ENCODE results near the gene GDNF.

- PRO-cap = no peak
- RAMPAGE, long total RNA, 2 experiments = no peak in any of the 2 experiments
Observed at GRCh38 chr5:35618564-35619031, 935 bp downstream of the SPEF2 start.

GRCh38 chr5:35676823-35677022 is 59.1 kb downstream of the SPEF2 start:
- PRO-cap = no peak
- RAMPAGE, long total RNA, 2 experiments = no peak in any of the 2 experiments

DNA sequence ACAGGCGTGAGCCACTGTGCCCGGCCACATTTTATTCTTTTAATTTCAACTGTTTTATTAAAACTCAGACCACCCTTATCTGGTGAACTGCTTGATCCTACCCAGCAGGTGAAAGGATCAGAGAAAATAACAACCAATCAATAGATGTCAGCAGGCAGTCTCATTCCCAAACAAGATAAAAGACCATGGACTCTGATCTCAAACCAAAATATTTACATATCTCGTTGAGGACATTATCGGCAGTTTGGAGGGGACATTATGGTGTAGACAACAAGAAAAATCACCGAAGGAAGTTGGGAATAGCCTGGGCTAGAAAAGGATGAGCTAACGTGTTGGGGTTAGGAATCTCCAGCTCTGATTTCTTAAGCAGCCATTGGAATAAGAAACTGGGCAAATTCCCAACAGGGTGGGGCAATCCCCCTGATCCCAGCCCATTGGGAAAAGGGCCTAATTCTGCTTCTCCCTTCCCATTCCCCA is 101.6 kb upstream of the RANBP3L start:
- PRO-cap = no peak
- RAMPAGE, long total RNA, 2 experiments = no peak in any of the 2 experiments

DNA sequence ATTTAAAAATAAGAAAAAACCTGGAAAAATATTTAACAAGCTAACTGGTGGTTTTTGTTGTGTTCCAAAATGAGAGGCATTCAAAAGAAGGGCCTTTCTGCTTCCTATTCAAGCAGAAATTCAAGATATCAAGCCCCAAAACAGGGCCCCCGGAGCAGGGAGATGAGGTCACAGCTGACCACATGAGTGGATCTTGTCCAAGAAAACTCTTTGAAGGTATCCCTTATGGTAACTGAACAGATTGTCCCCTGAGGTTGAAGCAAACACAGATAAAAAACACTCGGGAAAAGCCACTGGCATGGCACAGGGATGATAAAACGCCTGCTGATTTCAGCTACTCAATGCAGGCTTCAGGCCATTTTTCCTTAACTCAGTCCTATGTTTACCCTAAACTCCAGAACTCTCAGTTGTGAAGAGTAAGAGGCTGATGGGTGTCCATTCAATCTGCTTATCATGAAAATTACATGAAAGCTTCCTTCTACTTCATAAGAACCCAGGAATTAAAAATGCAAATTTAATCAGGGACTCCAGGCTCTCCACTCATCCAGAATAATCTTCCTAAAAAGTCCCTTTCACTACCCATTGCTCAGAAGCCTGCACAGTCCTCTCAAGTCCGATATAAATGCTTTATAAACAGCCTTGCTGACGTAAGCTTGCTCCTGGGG is 36.0 kb upstream of the SLC1A3 start:
- PRO-cap = no peak
- RAMPAGE, long total RNA, 2 experiments = no peak in any of the 2 experiments

DNA sequence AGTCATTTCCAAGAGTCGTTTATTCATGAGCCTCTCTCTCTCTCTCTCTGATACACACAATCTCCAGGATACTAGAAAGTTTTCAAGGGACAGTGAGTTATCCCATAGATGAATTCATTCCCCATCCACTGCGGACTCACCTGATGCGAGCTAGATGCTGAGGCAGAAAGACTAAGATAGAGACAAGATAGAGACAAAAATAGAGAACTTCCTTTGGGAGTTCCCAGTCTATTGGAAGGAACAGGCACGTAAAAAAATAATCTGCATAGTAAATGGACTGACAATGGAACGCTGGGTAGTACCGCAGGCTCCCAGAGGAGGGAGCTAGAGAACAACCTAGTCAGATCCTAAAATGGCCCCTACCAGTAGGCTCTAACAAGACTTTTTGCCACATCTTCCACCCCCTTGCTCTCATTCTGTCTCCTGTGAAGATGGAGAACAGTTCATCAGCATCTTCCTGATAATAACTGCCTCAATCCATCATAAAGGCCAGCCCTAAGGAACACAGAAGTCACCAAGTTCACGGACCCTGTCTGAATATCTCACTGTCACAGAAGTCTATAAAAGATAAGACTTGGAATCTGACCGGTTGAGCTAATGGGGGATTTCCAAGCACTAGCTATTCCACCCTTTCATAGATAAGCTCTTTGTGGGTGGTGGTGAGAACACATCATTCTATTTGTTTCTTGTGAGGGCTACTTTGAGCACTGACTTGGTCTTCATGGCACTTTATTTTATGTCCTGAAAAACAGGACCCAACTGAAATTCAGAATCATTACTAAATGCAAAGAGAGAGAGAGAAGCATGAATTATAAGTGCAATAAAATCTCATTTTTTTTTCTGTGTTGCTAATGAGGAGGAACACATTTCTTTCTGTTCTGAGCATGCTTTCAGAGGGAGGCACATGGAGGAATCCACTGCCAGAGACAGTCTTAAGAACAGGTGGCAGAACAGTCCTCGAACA is 133.4 kb downstream of the SLC1A3 start:
- PRO-cap = no peak
- RAMPAGE, long total RNA, 2 experiments = no peak in any of the 2 experiments

DNA sequence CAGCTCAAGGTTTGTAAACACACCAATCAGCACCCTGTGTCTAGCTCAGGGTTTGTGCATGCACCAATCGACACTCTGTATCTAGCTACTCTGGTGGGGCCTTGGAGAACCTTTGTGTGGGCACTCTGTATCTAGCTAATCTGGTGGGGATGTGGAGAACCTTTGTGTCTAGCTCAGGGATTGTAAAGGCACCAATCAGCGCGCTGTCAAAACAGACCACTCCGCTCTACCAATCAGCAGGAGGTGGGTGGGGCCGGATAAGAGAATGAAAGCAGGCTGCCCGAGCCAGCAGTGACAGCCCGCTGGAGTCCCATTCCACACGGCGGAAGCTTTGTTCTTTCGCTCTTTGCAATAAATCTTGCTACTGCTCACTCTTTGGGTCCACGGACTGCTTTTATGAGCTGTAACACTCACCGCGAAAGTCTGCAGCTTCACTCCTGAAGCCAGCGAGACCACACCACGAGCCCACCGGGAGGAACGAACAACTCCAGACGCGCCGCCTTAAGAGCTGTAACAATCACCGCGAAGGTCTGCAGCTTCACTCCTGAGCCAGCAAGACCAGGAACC is 93.4 kb upstream of the NIPBL start:
- PRO-cap = no peak
- RAMPAGE, long total RNA, 2 experiments = no peak in any of the 2 experiments

DNA sequence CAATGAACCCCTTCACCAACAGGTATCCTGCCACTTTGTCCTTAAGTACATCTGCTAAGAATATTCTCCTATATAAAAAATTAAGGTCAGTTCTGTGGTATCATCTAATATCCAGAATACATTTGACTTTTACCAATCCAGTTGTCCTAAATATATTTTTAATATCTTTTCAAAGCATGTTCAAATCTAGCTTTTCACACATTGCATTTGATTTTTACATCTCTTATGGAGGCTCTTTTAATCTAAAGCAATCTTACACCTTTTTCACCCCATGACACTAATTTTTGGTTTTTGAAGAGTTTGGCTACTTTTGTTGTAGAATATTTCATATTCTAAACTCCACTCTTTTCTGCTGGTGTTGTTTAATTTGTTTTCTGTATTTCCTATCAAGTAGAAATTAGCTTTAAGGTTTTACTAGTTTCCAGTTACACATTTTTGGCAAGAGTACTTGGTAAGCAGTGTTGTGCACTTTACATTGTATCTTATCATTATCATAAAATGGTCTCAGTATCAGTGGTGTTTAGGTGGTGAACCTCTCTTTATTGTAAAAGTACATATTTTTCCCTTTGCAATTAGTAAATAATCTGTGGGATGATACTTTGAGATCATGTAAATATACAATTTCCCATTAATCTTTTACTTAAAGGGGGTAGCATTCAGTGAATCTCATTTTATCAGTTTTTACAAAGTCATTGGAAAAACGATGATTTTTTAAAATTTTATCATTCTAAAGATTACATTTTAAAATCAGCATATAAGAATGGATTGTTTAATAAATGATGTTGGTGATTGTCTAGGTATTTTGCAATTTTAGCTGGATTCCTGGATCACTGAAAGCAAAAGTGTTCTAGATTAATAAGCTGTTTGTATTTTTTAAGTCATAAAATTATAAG is 89.7 kb downstream of the NIPBL start:
- PRO-cap = no peak
- RAMPAGE, long total RNA, 2 experiments = no peak in any of the 2 experiments

DNA sequence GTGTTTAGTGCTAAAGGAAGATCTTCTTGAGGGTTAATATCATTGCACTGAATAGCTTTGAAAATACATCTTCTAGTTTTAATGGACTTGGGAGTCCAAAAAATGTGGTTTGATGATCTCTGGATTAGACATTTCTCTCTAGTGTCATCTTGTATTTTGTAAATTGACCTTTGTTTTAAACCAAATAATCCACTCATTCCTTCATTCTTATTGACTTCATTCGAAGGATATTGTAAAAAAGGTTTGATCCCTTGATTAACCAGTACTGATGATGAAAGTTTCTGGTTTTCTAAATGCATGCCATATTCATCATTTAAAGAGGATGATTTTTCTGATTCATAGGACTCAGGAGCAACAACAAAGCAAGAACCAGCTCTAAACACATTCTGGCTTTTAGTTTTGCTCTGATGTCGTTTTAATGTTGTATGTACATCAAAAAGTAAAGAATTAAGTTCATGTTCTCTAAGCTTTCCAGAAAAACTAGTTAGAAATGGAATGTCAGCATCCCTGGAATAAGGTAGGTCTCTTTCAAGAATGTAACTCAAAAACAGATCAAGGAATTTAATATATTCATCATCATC is 66.1 kb downstream of the CPLANE1 start:
- PRO-cap = no peak
- RAMPAGE, long total RNA, 2 experiments = no peak in any of the 2 experiments

DNA sequence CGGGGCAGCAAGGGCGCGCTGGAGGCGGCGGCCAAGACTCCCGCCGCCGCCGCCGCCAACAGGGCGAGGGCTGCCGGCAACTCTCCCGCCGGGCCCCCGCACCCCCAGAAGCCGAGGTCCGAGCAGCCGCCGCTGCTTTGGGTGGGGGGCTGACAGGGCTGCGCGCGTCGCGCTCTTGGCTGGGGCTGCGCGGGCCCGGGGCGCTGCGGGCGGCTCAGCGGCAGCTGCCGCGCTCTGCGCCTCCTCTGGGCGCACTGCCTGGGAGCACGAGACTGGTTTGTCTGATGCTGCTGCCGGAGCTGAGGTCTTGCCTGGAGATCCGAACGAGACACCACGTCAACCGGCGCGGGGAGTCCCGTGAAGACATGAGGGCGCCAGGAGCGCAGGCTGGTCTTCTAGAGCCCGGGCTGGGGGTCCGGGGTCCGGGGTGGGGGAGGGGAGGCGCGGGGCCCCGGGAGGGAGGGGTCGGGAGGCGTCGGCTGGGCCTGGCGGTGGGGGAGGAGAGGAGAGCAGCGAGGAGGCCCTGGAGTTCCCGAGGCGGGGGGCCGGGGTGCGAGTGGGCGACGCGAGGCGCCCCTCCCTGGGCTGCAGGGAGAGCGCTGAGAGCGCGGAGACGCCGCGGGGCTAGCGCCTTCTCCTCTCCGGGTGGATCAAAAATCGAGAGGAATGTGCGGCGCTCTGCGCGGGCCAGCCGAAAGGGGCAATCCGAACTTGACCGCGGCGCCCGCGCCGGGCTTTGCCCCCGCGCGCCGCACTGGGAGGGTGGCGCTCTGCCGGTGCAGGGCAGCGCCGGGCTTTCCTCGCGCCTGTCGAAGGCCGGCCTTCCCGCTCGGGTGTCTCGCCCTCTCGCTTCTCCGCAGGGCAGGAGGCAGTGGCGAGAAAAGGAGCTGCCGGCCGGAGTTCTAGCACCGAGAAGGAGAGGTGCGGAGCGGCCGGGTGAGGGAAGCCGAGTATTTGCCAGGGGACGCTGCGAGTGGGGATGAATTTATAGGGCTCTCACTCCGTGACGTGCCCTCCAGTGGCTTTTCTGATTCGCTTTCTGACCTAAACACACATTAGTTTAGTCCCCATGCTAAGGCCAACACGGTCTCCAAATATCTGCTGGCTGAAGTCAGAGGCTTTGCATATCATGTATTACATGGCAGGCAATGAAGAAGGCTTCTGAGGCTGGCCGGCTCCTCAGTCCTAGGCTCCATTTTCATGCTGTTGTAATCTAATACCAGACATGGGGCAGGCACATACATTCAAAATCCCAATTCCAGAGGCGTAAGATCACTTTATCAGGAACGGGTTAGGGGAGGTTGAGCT is at the start of gene GDNF:
TSS of gene GDNF (minus strand) at position 389 of the 1,308 bp plus-strand sequence.
- PRO-cap = unidirectional peak, minus-strand start at position 256 of the sequence
- RAMPAGE, long total RNA, 2 experiments = no peak in any of the 2 experiments

- PRO-cap = no peak
- RAMPAGE, long total RNA, 2 experiments = no peak in any of the 2 experiments
Observed at GRCh38 chr5:38809808-38810109, 36.1 kb upstream of the OSMR start.

- PRO-cap = no peak
- RAMPAGE, long total RNA, 2 experiments = no peak in any of the 2 experiments
Observed at GRCh38 chr5:38881479-38881827, 35.6 kb downstream of the OSMR start.

- PRO-cap = no peak
- RAMPAGE, long total RNA, 2 experiments = no peak in any of the 2 experiments
Observed at GRCh38 chr5:38892602-38893445, 47.0 kb downstream of the OSMR start.

DNA sequence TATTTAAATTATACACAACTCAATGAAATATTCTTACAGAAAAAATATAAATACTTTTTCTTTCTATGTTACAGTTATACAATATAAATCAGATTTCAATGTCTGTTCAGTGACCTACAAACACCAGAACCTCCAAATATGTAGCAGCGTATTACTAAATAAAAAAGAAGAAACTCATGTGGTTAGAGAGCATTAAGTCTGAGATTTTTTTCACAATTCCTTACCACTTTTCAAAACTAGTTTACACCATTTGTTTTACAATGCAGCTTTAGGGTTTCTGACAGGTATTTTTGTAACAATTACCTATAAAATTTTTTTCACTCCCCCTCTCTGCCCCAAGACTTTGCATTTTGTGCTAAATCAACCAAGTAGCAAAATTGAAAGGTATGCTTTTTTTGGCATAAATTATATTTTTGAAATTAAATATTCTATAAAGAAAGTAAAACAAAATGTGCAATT is 92.3 kb downstream of the OSMR start:
- PRO-cap = no peak
- RAMPAGE, long total RNA, 2 experiments = no peak in any of the 2 experiments

- PRO-cap = no peak
- RAMPAGE, long total RNA, 2 experiments = no peak in any of the 2 experiments
Observed at GRCh38 chr5:38940232-38941377, 94.8 kb downstream of the OSMR start.

DNA sequence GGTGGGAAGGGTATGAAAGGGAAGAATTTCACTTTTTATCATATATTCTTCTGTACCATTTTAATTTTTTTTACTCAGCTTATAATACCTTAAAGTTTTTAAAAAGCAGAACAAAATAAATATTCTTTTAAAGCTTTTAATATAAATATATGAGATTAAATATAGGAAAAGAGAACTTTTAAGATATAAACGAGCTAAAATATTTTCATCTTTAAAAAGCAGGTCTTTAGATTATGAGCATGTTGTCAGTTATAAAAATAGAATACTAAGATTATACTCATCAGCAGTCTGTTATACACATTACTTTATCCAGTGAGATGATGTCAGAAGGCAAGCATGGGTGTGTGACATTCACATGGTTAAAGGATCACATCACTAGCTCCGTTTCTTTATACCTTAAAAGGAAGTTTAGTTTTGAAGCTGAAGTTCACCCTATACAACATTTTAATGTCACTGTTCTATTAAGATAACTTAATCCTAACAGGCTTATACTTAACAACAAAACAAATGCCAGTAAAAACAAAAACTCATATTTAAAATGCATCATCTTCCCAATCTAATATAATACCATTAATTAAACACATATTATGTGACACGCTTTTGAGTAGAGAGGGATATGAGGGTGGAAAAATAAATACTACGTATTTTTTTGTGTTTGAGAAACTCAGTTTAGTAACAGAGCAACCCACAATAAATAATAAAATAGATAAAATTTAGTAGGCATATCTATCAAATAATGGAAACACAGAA is 59.6 kb downstream of the RICTOR start:
- PRO-cap = no peak
- RAMPAGE, long total RNA, 2 experiments = no peak in any of the 2 experiments

- PRO-cap = no peak
- RAMPAGE, long total RNA, 2 experiments = no peak in any of the 2 experiments
Observed at GRCh38 chr5:39015551-39016359, 58.4 kb downstream of the RICTOR start.

DNA sequence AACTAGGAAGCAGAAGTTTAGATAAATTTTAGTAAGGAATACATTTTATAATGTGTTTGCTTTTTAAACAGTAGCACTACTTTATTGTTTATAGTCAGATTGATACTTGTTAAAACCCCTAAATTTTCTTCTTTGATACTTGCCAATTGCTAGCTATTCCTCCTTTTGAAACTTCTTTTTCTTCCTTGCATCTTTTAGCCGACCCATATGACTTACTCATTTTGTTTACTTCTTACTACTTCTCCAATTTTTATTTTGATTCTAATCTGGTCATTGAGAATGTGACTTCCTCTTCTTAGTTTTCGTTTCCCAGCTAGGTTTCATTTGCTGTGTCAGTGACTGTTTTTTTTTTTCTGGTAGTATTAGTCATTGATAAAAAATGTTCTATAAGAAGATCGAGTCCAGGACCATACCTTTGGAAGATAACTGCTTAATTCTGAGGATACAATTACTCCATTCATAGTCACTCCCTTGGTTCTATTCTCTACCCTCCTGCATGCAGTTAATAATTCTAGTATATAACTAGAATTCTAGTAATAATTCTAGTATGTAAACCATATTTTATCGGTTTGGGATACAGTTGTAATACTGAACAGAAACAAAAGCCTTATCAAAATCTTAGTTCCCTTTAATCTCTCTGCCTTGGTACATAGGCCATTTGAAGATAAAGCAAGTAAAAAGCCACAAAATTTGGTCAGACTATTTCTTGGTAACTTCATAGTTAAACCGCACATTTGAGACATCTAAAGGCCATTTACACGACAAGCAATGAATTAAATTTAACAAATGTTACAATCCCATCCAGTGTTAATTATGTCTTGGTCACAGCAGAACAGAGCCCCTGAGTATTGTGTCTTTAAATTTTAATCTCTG is 2.9 kb upstream of the RICTOR start:
- PRO-cap = no peak
- RAMPAGE, long total RNA, 2 experiments = no peak in any of the 2 experiments

DNA sequence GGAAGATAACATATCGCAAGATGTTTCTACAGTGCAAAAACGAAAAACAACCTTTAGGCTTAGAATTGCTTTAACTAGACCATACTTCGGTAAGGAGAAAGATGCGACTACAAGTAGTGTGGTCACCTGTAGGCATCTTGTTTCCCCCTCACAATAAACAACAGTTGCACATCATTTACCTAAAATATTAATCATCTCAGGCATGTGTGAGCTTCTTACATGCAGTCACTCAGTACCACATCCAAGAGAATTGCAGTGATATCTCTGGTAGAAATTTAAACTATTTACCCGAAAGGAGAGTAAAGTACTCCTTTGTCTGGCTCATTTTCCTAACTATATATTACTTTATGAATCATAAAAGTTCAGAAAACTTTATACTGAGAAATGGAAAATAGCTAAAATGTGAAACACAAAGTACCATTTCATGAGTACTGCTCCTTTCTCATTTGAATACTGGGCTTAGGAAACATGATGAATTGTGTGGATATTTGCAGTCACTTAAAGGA is 18.6 kb downstream of the FYB1 start:
- PRO-cap = no peak
- RAMPAGE, long total RNA, 2 experiments = no peak in any of the 2 experiments

DNA sequence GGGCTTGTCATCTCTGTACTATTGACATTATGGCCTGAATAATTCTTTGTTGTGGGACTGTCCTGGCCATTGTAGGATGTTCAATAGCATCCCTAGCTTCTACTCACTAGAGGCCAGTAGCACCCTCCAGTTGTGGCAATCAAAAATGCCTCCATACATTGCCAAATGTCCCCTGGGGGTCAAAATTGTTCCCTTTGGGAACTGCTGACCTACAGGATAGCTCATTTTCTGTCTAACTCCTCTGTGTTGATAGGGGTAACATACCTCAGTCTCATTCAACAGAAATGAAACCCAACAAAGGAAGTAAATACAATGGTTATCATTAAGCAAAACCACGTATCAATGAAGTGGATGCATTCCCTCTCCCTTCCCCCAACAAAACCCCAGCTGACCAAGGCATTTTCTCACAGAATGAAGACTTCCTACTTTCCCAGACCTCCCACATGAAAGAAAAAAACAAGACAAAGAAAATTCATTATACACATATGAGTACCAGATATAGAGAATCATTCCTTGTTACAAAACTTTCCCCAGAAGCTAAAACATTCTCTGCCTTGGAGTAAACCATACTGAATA is 18.0 kb downstream of the FYB1 start:
- PRO-cap = no peak
- RAMPAGE, long total RNA, 2 experiments = no peak in any of the 2 experiments

DNA sequence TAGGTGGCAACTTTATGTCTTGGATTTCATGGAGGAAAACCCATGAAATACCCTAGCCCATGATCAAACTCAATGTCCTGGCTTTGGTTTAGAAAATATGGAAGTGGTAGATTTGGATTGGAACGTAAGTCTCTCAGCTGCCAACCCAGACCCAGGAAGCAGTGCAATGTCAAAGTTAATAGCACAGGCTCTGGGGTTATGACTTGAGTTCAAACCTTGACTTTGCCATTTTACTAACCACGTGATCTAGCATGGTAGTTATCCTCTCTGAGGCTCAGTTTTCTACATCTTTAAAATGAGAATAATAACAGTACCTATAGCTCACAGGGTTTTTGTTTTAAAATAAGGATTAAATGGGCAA is 13.8 kb downstream of the FYB1 start:
- PRO-cap = no peak
- RAMPAGE, long total RNA, 2 experiments = no peak in any of the 2 experiments

All from breast epithelium (tissue), 2 donors.